ReNcell CX (cell line): ENCODE results near the gene RCL1.

GRCh38 chr9:3088172-3088644 lies 244.3 kb upstream of the PUM3 start:
- PRO-cap: no peak

DNA sequence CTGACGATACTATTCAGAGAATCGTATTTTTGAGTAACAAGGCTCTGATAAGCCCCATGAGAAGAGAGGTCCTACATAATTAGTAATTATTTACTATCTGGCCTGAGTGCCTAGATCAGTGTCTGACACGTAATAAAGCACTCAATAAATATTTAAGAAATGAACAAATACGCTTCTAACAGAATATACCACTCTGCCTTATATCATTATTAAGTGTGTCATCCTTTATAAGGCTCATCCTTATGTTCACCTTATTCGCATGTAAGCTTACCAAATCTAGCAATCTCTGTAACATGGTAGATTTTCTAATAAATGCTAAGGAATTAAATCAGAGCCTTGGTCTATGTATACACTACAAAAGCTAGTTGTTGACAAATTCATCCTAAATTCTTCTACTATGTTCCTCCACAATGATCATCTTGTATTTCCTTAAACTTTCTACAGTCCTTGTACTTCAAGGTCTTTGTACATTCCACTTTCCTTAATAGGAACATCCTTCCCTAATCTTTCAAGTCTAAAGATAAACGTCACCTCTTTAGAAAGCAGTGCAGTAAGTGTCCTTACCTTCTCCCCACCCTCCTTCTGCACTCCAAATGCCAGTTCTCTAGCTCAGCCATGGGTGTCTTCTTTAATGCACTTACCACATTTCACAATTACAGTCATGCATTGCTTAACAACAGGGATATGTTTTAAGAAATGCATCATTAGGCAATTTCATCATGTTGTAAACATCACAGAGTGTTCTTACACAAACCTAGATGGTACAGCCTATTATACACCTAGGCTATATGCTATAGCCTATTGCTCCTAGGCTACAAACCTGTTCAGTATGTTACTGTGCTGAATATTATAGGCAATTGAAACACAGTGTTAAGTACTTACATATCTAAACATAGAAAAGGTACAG lies 91.4 kb downstream of the RFX3 start:
- PRO-cap: no peak

- PRO-cap: no peak
Measured at GRCh38 chr9:3508145-3508941, 17.5 kb downstream of the RFX3 start.

DNA sequence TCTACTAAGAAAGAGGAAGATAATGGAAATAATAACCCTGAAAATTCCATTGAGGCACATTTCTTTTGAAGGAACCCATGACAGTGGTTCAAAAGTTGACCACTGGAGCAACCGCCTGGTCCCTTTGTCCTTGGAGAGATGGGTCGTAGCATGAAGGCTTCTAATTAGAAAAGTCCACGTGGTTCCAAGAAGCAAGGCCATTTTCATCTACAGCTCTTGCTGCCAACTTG lies 314.7 kb upstream of the RFX3 start:
- PRO-cap: no peak

- PRO-cap: no peak
Measured at GRCh38 chr9:4305009-4305723, 5.3 kb upstream of the GLIS3 start.

GRCh38 chr9:4738953-4739557 lies 1.9 kb downstream of the AK3 start:
- PRO-cap: no peak

GRCh38 chr9:4739558-4739843 lies 1.5 kb downstream of the AK3 start:
- PRO-cap: no peak

DNA sequence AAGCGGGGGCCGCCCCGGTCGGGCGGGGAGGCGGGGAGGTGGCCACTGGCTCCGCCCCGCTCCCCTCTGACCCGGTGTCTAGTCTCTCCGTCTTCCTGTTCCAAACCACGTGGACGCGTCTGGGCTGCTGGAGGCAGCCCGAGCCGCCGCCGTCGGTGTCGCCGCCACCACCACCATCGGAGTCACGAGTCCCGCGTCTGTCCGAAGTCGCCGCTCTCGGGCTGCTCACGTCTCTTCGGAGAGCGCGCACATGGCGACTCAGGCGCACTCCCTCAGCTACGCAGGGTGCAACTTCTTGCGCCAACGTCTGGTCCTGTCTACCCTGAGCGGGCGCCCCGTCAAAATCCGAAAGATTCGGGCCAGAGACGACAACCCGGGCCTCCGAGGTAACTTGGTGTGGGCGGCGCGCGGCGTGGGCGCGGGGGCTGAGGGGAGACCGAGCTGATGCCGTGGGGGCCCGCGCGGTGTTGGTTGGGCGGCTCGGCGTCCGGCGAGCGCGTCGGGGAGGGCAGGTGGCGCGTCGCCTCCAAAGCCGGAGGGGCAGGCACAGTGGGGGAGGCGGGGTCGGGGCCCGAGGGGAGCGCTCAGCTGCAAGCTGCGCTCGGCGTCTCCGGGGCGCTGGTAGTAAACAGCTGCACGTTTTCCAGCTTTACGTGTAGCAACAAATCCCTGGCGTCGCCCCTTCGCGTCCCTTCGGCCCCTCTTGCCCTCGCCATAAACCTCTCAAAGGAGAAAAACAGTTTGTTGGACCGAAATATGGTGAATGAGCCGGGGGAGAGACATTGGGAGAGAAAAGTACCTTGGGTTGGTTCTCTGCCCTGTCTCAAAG lies at the start of gene RCL1:
Gene RCL1, plus strand, starts transcription at position 103 of the 829 bp plus-strand sequence.
- PRO-cap: bidirectional peak, plus-strand start at position 114 of the sequence, minus-strand start outside the sequence; bidirectional peak, plus-strand start at position 553 of the sequence, minus-strand start at position 545 of the sequence

- PRO-cap: no peak
Measured at GRCh38 chr9:4841942-4842645, 49.4 kb downstream of the RCL1 start.

- PRO-cap: no peak
Measured at GRCh38 chr9:4933447-4933818, 51.6 kb upstream of the JAK2 start.

- PRO-cap: no peak
Measured at GRCh38 chr9:4971351-4971720, 13.7 kb upstream of the JAK2 start.

- PRO-cap: no peak
Measured at GRCh38 chr9:5459321-5459658, 8.9 kb downstream of the CD274 start.

- PRO-cap: no peak
Measured at GRCh38 chr9:5493815-5494561, 16.3 kb upstream of the PDCD1LG2 start.

DNA sequence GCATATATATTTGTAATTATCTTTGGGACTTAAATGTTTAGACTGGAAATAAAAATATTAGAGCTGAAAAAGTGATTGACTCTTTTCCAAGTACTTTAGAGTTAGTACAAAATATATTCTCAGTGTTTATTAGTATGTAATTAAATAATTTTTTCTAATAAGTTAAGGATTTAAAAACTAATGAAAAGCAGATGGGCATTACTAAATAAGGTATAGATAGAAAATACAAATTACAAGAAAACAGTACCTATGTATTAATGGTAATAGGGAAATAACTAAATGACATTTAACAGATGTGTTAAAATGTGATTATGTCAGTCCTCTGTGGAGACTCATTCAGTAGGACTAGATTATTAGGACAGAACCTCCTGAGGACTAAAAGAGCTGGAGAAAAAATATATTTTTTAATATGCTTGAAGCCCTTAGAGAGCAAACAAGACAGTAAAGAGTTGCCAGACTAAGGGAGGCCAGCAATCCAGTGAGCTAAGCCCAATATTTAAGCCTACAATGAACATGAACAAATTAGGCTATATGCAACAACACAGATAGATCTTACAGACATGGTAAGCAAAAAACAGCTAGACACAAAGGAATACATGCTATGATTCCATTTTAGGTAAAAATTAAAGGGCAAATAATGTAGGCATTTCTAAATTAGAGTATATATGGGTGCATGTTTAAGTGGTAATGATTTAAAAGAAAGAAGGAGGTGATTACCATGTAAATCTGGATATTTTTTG lies 101.1 kb downstream of the RIC1 start:
- PRO-cap: no peak

DNA sequence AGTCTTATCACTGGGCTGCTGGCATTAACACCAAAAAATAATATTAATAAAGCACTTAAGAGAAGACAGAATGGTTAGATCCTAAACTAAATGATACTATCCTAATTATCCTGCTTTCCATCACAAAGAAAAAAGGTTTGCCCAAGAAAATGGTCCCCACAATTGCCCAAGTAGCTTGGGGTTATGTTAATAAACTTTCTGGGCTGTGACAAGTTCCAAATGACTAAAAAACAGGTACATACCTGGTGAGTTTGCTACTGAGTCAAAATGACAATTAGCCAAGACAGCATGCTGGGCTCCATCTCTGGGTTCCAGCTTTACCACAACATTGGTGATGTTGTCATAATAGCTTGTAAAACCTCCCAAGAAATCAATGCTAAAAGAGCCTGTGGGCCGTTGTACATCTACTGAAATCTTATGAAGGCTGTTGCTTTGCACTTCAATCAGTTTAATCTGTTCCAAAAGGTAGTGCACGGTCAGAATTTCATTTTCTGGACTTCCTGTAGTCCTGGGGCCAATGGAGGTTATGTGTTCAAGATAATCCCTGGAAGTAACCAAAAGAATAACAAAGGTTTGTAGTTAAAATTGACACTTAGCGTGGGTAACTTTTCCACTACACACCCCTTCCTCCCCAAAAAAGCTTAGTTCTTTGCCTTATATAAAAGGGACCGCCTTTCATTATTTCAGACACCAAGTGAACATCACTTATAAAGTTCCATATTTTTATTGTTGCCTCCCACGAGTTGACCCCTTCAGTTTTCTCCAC lies 2.2 kb downstream of the ERMP1 start:
- PRO-cap: no peak

DNA sequence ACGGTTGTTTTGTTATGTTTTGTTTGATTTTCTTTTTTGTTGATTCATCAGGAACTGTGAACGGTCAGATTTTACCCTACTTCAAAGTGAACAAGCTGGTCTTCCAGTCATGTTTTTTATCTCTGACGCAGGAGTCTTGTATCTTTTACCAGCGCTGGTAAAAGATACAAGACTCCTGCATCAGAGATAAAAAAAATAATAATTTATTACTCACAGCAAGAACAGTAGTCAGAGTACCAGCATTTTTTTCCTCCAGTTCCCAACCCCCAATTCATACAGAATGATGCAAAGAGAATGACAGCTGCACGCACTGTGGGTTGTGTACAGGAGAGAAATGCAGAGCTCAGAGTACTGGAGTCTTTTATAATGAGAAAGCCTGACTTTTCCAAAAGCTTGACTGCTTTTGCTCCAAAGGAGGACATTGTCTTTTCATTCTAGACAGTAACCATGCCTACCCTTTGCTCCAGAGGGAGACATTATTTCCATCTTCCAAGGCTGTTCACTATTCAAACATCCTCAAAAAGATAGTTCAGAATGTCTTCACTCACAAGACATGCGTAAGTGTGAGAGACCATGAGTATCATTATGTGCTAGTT lies 14.2 kb upstream of the RANBP6 start:
- PRO-cap: no peak

DNA sequence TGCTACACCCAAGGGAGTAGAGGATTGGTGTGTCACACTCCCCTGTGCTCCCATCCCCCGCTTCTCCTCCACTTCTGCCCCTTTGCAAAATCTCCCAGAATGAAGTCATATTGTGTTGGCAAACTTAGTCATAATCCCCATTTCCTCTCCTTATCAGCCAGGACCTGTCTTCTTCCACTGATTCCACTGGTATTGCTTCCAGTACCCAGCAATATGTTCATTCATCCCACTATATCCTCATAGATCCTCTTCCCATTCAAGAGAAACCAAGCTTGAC lies 14.8 kb downstream of the IL33 start:
- PRO-cap: no peak

- PRO-cap: no peak
Measured at GRCh38 chr9:6477495-6477961, 64.5 kb downstream of the UHRF2 start.

- PRO-cap: no peak
Measured at GRCh38 chr9:6640174-6640531, 5.4 kb downstream of the GLDC start.

DNA sequence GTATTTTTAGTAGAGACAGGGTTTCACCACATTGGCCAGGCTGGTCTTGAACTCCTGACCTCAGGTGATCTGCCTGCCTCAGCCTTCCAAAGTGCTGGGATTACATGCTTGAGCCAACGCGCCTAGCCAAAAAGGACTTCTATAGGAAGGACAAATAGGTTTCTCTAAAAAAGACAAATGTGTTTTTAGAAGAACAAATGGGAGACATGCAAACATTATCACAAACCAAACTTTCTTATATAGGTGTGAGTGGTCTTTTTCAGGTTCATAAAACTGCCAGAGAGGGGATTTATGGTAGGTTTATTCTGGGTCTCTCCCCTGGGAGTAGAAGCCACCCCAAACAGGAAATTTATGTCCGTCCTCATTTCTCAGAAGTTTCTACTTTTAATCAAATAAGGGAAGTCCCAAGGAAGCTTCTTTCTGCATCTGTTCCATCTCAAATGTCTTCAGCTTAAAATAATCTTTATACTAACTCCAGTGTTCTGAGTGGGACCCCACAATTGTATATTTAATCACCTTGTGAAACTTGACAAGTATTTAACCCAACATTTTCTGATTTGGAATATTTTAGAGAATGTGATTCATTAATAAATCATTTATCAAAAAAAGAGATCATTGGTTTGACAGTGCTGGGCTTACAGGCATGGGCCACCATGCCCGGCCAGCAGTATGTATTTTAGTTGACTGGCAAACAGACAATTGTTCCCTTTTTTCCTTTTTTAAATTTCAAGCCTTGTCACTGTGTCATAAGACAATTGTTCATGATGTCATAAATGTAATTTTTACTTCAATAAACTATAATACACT lies 44.4 kb upstream of the GLDC start:
- PRO-cap: no peak